ENCODE data around the genes MYORG, IL11RA and CCL21.

GRCh38 chr9:33434413-33435075, 12.8 kb downstream of the AQP3 start:
- PRO-cap = bidirectional peak, plus-strand start at chr9:33434775, minus-strand start at chr9:33434616

GRCh38 chr9:33437031-33437470, 10.3 kb downstream of the AQP3 start:
- PRO-cap = no peak

DNA sequence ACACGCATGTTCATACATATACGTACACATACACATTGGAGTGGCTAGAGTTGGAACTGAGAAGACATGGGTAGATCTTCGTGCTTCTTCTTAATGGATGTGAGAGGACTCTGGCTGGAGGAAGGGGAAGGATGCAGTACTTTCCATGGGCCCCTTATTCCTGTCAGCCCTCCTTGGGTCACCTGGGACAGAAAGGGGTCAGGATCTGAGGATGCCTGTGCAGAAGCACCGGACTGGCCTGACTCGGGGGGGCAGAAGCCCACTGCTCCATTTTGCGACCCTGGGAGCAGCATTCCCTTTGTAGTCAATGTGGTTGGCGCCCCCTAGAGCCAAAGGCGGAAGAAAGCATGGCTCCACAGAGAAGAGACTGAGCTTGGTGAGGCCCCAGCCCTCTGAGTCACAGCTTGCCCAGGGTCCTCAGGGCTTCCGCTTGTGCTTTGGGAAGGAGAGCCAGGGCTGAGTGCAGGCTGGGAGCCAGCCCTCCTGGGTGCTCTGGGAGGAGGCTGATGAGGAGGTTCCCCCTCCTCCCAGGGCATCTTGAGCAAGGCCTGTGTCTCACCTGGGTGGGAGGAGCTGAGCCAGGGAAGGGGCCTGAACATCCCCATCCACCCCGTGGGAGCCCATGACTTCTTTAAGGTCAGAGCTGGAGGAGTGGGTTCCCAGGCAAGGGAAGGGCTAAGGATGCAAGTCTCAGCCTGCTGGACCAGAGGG, 5.4 kb upstream of the AQP3 start:
- PRO-cap = no peak

- PRO-cap = unidirectional peak, minus-strand start at chr9:33751642; bidirectional peak, plus-strand start at chr9:33752174, minus-strand start at chr9:33751869
These were observed 43.5 kb upstream of the PRSS3 start for GRCh38 chr9:33751408-33752714.

DNA sequence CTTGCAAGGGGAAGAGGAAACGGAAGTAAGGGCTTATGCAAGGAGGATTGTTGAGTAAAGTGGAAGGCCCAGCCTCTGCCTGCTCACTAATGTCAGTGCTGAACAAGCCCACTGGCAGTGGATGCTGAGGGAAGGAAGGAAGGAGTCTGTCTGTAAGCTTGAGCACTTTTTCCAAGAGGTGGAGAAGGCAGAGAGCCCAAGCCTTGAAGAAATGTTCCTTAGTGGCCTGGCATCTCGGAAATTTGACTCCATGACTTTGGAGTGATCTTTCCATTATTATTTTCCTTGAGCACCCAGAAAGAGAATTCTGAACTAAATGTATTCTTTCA, 35.6 kb upstream of the PRSS3 start:
- PRO-cap = no peak

GRCh38 chr9:34045892-34046449, 2.7 kb downstream of the UBAP2 start:
- PRO-cap = no peak

GRCh38 chr9:34049829-34050466, 1.3 kb upstream of the UBAP2 start:
- PRO-cap = no peak

GRCh38 chr9:34369859-34370287, 6.8 kb downstream of the MYORG start:
- PRO-cap = no peak

DNA sequence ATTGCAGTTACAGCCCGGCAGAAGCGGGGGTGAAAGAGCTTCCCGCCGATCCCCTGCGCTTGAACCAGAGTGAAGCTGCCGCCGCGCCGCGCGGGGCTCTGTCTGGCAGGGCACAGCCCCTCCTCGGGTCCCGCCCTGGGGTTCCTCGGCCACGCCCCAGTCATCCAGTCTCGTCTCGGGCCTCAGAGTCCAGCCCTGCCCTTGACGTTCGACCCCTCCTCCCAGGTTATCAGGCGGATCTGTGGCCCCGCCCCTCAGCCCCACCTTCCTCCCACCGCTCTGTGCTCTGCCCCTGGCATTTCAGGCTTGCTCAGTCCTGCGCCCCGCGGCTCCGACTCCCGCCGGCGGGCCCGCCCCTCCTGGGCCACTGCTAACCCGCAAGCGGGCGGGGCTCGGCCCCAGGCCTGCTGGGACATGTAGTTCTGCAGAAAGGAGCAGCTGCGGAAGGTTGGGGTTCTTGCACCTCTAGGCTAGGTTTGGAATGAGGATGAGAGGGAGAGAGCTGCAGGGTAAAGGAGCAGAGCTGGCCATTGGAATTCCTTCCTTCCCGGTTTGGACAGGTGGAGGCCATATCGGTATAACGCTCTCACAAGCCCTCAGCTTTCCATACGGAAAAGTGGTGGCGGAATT, at the start of gene MYORG:
MYORG (minus strand) TSS at position 104 of the 630 bp plus-strand sequence.
- PRO-cap = bidirectional peak, plus-strand start at position 313 of the sequence, minus-strand start at position 100 of the sequence

GRCh38 chr9:34513276-34514018, 9.3 kb downstream of the ENHO start:
- PRO-cap = no peak

DNA sequence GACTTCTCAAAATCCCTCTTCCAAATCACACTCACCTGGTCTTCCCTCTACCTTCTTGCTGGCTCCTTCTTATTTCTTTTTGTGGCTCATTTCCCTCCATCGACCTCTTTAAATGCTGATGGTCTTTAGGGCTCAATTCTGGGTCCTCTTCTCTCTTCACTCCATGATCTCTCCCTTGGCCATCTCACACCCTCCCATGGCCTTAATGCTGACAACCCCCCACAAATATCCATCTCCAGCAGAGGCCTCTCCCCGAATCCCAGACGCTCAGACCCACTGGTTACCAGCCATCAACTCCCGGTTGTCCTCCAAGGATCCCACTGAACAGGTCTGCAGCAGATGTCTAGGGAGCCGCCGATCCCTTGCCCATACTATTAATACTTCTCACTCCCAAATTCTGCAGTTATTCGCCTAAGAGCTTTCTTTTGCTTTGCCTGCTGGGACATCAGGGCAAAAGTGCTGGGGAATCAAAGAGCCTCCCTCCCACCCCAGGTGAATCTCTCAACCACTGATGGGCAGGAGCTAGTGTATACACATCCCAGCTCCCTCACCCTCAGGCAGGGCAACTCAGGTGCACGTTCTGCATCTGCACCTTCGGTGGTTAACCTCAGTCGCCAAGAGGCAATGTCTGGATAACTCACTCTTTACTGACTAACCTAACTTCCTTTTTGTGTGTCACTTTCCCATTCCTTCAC, 26.5 kb downstream of the CNTFR start:
- PRO-cap = no peak

DNA sequence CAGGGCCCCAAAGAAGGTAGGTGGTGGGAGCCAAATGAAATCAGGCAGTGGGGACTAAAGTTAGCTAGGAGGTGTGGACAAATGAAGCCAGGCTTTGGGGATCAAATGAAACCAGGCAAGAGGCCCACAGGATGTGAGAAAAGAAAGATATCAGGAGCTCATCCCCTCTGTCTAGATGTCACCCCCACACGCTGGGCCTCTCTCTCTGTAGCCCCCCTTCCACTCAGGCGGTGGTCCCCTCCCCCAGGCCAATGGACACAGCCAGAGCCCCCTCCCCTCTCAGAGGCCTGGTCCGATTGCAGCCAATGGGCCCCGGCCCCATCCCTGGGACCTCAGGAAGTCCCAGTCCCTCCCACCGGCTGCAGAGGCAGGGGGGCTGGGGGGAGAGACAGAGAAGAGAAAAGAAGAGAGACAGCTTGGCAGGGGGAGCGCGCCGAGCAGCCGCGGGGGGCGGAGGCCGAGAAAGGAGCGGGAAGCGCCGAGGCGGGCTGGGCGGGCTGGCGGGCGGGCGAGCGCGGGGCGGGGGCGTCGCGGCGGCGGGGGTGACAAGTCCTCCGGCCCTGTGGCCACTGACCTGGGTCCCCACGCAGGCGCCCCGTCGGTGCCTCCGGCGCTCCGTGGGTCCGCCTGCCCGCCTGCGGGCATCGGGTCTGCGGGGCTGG, 12.0 kb downstream of the CNTFR start:
- PRO-cap = no peak

DNA sequence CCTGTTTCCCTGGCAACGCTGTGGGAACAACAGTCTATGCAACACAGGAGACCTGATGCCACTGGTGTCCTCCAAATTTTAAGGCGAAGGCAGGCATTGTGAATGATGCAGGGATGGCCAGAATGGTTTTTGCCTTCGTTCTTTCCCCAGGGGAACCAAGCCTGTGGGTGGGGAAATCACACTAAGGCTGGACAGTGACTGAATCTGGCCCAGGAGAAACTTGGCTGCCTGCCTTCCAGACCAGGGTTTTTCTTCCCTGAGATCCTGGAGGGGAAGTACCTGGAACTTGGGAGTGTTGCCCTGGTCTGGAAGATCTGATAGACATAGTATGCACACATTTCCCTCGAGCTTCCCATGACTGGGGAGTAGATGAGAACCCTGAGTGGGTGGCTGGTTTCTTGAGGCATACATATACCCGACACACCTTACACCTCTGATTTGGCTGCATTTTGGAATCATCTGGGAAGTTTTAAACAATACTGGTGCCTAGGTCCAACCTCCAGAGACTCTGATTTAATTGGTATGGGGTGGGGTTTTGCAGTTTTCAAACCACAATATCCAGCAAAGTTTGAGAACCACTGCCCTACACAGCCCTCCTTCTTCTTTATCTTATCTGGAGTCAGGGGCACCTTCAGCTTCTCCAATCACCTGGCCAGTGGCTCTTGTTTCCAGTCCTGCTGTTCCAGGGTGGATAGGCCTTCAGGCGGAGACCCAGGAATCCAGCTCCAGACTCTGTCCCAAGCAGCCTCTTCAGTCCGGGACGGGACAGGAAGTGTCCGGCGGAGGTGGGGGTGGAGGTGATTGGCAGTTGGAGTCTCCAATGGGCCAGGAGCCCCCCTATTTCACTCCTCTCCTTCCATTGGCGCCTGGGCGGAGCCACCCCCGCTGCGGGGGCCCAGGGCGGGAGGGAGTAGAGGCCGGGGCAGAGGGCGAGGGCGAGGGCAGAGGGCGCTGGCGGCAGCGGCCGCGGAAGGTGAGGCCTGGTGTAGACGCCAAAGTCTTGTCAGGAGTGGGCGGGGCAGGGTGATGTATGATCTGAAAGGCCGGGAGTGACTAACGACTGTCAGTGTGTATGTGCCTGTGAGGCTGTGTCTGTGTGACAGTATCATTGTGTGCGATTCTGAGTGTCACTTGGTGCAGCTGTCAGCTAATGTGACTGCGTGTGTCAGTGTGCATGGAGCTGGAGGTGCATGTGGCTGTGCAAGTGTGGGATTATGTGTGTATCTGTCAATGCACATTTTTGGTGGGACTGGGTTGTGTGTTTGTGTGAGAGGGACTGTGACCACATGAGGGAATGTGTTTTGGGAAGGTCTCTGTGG, at the start of gene IL11RA:
IL11RA (plus strand) TSS at position 925 of the 1,319 bp plus-strand sequence.
- PRO-cap = bidirectional peak, plus-strand start at position 944 of the sequence, minus-strand start at position 774 of the sequence

- PRO-cap = no peak
These were observed 625 bp upstream of the CCL27 start for GRCh38 chr9:34662940-34663623.

DNA sequence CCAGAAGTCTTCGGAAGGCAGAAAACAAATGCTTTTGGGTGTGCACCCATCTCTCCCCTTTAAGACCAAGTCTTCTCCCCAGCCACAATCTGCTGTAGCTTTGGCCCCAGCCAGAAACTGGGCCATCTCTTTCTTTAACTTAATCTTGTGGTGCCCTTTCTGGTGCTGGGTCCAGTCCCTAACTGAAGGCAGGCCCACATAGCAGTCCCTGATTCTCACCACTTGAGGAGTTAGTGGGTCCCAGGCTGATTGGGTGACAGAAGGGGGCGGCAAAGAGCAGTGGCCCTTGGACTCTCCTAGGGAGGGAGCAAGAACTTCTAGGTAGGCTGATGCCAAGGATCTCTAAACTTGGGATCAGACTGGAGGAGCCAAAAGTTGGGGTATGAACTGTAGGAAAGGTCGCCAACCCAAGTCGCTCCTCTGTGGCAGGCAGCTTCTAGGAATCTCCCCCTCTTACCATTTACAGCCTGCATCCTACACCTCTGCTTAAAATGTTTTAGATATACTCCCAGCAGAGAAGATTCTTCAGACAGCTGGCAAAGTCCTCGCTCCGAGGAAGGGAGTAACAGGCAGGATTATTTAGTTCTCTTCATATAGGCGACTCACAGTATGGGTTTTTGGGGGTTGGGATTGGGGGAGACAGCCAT, 1.5 kb downstream of the ENSG00000187186 start:
- PRO-cap = unidirectional peak, plus-strand start at position 345 of the sequence

GRCh38 chr9:34710006-34710528, at the start of gene CCL21:
Gene CCL21, minus strand, starts transcription at chr9:34710136.
- PRO-cap = no peak

- PRO-cap = no peak
These were observed 11.7 kb downstream of the VCP start for GRCh38 chr9:35060619-35061298.

GRCh38 chr9:35096828-35097061, 354 bp upstream of the PIGO start:
- PRO-cap = no peak

GRCh38 chr9:35162866-35163414, 1.1 kb downstream of the UNC13B start:
- PRO-cap = no peak

- PRO-cap = no peak
These were observed 13.4 kb downstream of the UNC13B start for GRCh38 chr9:35175118-35175678.